Bronchus fibroblast of lung (primary cell): ENCODE measurements around the gene GTF2H3.

DNA sequence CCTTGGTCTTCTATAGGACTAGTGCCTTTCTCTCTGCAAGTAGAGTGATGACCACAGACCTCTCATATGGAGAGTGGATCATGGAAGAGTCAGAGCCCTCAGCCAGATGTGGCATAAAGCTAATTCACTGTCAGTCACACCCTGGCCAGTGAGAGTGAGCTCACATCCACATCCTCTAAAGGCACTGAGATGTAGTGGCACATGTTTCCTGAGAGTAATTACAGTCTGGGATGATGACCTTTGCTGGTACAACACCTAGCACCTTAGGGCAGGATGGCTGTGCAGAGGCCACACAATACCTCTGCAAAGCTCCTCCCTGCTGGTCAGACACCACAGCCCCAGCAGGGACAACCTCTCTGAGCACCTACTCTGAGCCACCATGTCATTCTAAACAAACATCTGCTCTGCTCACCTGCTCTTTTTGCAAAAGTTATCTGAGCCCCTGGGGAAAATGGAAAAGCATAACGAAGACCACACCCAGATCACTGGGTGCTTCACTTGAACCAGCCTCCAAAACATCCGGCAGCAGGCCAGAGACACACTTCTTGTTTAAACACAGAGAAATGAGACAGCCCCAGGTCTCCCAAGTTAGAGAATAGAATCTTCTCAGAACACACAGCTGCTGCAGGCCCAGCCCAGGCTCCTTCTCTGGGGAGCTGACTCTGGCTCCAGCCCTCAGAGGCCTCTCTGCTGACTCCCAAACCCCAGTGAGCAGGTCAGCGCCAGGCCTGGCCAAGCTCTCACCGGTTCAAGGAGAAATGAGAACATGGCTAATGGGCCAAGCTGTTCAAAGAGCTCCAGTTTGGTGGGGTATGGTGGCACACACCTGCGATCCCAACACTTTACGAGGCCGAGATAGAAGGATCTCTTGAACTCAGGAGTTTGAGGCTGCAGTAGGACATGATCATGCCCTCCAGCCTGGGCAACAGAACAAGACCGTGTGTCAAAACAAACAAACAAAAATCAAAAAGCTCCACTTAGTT is 30.2 kb downstream of the PITPNM2 start:
- RAMPAGE, long total RNA, result no peak

DNA sequence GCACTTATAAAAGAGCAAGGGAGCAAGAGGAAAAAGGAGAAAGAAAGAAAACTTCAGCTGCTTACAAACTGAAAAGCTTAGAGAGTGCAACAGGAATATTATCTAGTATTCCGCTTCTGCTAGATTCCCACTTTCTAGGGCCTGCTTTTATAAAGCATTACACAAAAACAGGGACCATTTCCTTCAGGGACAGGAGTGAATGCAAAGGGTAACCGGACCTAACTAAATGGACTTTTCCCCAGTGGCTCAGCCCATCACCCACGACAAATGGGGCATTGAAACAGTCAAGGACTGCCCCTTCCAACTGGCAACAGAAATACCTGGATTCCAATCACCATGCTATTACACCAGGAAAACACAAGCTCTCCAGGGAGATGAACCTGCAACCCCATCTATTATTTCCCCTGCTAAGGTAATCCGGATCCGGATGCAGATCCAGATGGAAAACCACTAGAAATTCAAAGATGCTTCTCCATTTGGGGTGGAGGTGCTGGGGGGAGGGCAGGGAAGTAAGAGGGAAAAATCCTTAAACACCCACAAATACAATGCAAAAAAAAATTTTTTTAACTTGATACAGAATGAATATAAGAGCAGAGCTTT is 1.0 kb downstream of the MPHOSPH9 start:
- RAMPAGE, long total RNA, result no peak

DNA sequence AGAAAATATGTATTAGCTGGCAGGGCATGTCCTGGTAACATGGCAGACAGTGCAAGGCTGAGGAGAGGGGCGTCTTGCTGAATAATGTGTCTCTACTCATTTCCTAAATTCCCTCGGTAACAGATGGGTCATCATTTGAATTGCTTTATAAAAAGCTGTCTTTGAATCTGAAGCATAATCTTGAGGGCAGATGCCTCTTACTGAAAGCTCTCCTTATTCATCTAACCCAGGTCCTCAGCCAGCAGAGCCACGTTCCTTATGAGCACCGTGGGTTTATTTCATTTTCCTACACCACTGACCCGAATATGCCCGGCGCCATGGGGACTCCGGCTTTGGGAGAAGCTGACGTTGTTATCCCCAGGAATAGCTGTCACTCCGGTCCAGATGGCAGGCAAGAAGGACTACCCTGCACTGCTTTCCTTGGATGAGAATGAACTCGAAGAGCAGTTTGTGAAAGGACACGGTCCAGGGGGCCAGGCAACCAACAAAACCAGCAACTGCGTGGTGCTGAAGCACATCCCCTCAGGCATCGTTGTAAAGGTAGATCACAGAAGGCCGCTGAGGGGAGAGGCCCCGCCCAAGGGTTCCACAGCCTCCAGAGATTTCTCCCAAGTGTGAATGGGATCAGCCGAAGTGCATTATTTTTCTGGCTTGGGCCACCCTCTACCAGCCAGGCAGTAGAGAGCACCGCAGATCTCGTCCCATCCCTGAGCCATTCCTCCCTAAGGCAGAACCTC is 18.1 kb downstream of the CDK2AP1 start:
- RAMPAGE, long total RNA, result no peak

DNA sequence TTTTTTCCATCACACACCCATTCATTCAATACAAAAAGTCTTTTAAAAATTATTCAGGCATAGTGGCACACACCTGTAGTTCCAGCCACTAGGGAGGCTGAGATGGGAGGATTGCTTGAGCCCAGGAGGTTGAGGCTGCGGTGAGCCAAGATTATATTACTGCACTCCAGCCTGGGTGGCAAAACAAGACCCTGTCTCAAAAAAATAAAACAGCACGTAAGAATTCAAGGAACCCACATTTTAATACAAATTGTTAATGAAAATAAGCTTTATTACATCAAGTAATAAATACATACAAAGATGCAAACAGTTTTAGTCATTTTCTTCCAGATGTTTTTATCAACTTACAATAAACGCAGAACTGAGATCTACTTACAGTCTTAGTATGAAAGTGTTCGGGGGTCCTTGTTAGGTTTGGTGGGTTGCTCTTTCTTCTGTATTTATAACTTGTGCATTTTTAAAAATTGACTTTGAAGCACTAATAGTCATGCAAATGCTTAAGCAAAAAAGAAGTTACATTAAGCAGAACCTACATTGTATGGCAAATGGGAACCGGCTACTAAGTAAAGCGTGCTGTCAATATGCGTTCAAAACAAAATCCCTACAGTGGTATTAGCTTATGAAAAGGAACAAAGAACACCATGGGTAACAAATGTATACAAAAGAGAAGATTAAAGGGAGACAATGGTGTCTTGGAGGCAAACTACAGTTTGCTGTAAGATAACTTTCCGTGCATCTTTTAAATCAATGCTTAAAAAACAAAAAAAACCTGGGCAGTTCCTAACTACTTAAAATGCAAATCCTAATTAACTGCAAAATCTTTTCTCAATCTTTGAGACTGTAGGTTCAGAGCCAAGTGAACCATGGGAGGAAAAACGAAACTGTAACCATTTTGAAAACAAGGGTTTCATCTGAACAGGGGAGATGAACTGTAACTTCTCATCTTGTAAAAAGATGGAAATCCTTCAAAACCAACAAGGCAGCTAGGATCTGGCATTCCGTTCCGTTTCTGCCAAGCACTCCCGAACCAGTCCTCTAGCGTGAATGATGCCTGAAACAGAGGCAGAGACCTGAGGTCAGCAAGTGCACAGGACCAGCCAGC is 10.6 kb downstream of the CDK2AP1 start:
- RAMPAGE, long total RNA, result no peak

GRCh38 chr12:123390966-123391268 is 7.0 kb downstream of the KMT5A start:
- RAMPAGE, long total RNA, result no peak

DNA sequence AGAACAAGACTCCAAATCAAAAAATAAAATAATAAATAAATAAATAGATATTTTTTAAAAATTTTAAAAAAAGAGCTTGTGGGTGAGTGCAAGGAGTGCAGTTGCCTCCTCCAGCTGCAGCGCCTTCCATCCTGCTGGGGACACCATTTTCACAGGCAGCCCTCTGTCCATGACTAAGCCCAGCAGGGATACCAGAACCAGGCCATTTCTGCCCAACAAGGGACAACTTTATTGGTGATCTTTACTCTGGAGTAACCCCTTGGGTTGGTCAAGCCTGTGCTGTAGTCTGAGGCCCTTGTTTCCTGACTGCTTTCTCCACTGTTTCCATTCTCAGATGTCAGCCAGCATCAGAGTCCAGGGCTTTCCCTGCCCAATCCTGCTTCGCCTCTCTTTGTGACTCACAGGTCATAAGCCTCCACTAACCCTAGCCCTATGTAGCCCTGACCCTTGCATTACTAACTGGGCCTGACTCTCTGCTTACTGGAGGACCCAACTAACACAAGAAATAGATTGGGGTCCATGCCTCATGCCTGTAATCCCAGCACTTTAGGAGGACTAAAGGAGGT is 8.8 kb upstream of the SNRNP35 start:
- RAMPAGE, long total RNA, result no peak

DNA sequence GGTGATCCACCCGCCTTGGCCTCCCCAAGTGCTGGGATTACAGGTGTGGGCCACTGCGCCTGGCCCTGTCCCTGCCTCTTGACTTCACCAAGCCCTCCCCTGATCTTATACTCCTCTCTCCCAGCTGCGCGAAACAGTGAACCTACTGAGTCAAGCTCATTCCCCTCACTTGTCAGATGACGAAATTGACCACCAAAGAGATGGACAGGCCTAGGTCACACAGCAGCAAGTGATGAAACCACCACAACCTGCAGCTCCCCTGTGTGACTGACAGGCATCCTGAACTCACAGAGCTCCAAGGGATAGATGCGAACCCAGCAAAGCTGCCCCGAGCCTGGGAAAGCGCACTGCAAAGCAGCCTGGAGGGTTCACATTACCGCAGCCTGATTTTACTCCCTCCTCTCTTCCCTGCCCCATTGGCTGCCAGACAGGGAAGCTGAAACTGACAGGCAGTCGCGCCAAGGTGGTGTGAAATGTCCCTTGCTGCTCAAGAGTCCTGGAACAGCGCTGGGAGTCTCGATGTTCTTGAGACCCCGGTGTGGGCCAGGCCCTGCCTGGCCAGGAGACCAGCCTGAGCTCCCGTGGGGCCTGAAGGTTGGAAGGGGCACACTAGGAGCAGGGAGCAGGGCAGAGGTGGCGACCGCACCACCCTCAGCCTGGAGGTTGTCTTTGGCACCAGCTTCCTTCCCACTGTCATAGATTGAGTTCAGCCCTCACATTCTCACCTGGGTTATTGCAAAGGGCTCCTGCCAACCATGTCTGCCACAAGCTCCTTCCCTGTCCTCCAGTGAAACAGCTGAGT is 36.3 kb downstream of the SNRNP35 start:
- RAMPAGE, long total RNA, result no peak

DNA sequence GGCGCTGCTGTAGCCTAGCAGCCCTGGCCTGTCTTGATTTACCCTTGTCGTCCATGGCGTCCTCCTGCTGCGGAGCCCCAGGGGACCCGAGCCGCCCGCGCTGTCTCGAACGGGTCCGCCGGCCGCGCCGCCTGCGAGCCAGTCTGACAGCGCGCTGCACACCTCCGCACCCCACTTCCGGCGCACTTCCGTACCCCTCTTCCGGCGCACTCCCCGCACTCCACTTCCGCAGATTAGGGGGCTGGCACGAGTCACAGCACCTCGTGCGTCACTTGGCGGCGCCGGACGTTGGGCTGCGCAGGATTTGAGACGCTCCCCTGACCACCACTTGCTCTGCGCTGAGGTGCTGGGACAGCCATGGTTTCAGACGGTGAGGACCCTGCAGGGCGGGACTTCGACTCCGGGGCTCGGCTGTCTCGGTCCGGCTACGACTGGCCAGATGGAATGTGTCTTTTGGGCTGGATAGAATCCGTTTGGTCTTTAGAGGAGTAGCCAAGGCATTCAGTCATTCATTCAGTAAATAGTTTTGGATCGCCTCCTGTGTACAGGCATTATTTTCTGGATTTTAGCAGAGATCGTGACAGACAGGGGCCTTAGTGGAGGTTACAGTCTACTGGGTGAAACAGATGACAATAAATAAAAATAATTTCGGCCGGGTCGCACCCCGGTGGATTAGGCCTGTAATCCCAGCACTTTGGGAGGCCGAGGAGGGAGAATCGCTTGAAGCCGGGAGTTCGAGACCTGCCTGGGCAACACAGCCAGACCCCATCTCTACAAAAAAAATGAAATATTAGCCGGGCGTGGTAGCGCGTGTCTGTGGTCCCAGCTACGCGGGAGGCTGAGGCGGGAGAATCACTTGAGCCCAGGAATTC is at the start of gene GTF2H3:
TSS of gene GTF2H3 (plus strand) at position 327 of the 872 bp plus-strand sequence.
- RAMPAGE, long total RNA, result start-site peak on the minus strand centred at position 162 of the sequence, 45 bp wide, 347 and 179 reads in 2 replicates; start-site peak on the plus strand centred at position 318 of the sequence, 41 bp wide, 781 and 624 reads in 2 replicates

DNA sequence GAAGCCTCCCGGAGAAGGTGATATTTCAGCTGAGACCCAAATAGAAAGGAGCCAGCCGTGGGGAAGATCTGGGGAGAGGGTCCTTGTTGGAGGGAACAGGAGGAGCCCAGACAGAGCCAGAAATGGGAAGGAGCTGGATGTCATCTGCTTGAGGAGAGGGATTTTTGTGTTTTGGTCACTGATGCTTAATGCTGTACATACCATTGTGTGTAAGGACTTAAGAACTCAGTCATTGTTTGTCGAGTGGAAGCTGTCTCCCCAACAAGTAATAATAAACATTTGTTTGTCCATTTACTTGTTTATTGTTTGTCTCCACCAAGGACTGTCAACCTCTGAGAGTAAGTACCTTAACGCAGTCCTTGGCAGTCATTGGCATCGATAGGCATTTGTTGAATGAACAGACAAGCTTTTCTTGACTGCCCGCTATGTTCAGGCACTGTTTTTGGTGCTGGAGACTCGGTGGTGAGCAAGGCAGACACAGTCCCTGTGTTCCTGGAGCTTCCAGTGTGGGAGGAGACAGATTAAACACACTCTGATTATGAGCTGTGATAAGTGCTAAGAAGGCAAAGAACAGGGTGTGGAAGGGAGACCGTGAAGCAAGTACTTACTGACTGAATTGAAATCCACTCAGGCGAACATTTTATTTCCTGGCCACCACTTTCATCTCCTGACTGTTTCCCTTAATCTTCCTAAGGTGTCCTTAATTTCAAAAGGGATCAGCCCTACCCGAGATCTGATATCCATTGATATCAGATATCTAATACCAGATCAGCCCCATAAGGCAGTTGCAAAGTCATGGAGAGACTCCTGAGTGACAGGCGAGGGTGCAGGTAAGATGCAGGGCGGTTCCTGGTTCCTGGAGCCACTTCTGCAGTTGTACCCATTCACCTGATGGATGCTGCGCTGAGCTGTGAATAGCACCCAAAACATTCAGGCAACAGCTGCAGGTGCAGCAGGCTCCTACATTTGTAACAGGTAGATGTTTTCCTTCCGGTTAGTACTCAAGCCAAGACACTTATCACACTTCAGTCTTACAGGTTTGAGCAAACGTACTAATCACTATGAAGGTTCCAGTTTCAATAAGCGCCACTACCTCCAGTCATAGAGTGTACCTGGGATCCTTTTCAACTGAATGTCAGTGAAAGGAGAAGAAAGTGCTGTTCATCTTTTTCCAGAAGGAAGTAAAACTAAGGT is 1.4 kb downstream of the ATP6V0A2 start:
- RAMPAGE, long total RNA, result no peak

GRCh38 chr12:123750901-123751370 is 11.2 kb upstream of the DNAH10 start:
- RAMPAGE, long total RNA, result no peak

DNA sequence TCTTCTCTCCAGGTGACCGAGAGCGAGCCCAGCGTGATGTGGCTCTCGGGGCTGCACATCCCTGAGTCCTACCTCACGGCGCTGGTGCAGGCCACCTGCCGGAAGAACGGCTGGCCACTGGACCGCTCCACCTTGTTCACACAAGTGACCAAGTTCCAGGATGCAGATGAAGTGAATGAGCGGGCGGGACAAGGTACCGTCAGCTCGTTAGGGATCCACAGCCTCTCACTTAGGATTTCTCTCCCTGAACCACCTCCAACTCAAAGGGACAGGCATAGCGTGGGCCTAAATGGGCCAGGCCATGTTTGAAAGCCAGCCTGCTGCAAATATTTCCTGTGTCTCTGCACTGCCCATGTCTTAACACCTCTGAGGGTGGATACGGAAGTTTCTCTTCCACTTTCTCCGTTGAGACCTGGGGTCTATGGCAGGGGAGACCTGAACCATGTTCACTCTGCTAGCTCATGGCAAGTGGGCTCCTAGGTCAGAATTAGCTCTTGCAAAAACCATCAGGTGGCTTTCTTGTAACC is 39.2 kb downstream of the CCDC92 start:
- RAMPAGE, long total RNA, result no peak

GRCh38 chr12:123934868-123935420 is 37.7 kb downstream of the CCDC92 start:
- RAMPAGE, long total RNA, result no peak

DNA sequence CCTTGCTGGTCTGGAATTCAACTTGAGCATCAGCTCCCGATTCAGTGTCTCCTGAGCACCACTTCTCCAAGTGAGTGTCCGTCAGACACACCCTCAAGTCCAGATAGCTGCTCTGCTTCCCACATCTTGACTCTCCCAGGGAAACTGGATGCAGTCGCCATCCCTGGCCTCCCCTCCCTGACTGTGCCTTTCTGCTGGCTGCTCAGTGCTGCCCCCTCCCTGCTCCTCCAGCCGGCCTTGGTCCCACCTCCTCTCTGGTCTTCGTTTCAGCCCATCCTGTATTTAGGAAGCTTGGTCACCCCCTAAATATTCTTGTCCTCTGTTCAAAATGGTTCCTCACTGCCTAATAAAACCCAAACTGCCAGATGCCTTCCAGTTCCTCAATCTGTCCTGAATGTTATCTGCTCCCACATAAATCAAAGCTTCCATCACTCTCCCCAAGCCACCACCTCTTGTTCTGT is 33.9 kb downstream of the CCDC92 start:
- RAMPAGE, long total RNA, result no peak

DNA sequence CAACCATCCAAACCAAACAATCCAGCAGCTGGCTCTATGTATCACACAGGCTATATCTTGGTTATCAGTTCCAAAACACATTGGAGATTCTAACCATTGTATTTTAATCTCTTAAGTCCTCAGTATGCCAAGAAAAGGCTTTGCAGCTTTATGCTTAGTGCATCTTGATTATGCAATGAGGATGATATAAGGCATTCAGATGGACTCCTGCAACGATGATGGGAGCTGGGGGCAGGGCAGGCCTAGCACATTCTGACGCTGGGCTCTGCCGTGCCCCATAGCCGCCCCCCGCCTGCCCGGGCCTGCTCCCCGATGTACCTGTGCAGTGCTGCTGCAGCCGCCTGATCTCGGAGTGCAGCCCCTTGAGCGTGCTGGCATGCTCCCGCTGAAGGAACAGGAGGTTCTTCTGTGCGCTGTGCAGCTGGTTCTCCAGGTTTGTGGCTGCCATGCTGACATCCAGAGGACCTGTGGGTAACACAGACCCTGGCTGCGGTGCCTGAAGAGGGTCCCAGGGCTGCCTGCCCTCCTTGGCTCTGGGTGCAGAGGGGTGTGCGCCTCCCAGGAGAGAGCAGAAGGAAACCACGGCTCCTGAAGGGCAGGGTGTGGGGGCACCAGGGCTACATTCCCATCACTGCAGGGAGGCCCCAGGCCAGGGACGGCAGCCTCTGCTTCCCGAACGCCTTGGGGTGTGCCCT is 29.5 kb downstream of the CCDC92 start:
- RAMPAGE, long total RNA, result no peak

DNA sequence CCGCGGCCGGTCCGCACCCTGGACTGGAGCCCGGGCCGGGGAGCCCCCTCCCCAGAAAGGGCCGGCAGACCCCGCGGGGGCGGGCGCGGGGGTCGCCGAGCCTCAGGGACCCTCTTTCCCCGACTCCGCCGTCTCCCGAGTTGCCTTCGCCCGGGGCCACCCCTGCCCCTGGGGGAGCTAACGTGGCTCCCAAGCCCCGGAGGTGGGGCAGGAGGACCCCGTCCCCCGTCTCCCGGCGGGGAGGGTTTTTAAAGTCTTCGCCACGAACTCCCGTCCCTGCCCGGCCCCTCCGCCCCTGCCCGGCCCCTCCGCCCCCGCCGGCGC is 512 bp downstream of the CCDC92 start:
- RAMPAGE, long total RNA, result no peak

DNA sequence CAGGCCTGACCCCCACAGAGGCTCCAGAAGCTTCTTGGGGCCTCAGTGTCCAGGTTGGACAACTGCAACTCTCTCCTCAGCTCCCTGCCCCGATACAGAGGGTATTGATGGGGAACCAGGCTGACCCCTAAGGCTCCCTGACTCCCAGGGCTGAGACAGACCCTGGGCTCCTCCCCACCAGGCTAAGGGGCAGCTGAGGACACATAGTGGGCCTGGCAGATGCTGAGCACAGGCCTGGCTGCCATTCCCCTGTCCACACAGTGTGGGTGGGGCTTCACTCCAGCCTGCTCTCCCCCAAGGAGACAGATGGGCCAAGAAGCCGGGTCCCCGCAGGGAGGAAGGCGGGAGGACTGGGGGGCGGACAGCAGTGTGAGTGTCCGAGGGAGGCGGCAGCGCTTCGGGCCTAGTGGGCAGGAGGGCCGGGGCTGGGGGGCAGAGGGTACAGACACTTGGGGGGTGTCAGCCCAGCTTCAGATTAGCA is 31.9 kb downstream of the RFLNA start:
- RAMPAGE, long total RNA, result no peak

DNA sequence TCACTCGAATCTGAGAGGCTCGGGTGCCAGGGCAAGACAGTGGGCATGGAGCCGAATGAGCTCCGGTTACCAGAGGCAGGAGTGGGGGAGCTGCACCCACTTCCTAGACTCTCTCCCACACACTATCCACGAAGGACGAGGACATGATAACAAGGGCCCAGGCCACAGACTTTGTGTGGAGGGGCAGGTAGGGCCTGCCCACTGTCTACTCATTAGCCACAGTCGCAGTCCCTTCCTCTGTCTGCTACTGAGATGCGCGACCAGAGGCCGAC is 69.3 kb downstream of the RFLNA start:
- RAMPAGE, long total RNA, result no peak

- RAMPAGE, long total RNA, result no peak
These were observed 121.9 kb downstream of the RFLNA start for GRCh38 chr12:124416535-124417404.

DNA sequence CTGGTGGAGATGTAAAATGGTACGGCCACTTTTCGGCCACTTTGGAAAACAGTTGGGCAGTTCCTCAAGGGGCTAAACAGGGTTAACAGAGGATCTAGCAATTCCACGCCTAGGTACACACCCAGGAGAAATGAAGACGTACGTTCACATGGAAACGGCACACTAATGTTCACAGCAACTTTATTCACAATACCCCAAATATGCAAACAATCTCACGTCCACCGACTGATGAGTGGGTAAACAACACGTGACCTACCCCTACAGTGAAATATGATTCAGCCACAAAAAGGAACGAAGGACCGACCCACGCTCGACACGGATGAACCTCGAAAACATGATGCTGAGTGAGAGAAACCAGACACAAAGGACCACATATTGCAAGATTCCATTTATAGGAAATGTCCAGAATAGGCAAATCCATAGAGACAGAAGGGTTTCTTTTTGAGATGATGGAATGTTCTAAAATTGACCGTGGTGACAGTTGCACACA is 112.7 kb downstream of the NCOR2 start:
- RAMPAGE, long total RNA, result no peak

- RAMPAGE, long total RNA, result no peak
These were observed 69.8 kb downstream of the NCOR2 start for GRCh38 chr12:124497516-124498065.